WTC11 (cell line): ENCODE measurements around the genes AADACL4, HNRNPCL2, PRAMEF9, PRAMEF8 and PDPN.

GRCh38 chr1:12601249-12601621 lies 16.8 kb downstream of the DHRS3 start:
- PRO-cap, result no peak

- PRO-cap, result bidirectional peak, plus-strand start at chr1:12616684, minus-strand start at chr1:12616621; bidirectional peak, plus-strand start at chr1:12616917, minus-strand start at chr1:12616768
These were observed 1.4 kb downstream of the DHRS3 start for GRCh38 chr1:12616493-12617105.

DNA sequence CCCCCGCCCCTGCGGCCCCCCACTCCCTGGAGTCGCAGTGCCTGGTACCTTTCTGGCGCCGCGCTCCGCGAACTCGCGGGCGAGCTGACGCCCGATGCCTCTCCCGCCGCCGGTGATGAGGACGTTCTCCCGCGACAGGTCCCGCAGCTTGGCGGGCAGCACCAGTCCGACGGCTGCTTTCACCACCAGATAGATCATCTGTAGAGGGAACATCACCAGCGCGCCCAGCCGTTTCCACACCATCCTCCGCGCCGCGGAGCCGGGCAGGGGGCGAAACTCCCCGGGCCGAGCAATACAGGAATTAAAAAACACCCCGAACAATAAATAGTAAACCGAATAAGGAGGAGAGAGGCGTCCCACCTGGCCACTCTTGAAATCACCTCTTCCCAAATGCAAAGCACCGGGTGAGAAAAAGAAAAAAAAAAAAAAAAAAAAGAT lies 885 bp downstream of the DHRS3 start:
- PRO-cap, result bidirectional peak, plus-strand start at position 161 of the sequence, minus-strand start at position 202 of the sequence

DNA sequence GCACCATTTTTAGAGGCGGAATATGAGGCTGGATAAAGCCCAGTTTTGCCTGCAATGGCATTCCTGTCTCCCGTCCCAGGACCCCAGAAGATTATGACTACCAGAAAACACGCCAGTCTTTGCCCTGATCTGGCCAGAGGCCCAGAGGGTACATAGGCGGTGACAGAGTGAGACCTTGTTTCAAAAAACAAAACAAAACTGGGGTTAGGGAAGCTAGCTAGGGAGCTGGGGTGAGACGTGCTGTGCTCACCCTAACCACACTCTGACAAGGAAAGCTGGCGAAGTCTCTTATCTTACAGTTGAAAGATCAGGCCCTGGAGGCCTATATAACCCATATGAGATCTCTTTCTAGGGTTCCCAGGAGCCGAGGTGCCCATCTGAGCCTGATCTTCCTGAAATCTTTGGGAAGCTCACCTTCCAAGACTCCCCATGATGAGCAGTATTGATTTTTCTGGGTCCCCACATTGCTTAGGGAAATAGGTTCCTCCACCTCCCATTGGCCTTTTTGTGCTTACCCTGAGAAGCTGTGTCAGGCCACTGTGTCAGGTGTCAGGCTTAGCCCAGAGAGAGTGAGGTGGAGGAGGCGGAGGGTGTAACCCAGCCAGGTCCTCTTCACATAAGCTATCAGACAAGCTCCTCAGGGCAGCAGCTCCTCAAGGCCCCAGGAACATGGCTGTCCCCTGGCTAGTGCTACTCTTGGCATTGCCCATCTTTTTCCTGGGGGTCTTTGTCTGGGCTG lies at the start of gene AADACL4:
Gene AADACL4 (plus strand): TSS at position 208 of the 739 bp plus-strand sequence.
- PRO-cap, result no peak

DNA sequence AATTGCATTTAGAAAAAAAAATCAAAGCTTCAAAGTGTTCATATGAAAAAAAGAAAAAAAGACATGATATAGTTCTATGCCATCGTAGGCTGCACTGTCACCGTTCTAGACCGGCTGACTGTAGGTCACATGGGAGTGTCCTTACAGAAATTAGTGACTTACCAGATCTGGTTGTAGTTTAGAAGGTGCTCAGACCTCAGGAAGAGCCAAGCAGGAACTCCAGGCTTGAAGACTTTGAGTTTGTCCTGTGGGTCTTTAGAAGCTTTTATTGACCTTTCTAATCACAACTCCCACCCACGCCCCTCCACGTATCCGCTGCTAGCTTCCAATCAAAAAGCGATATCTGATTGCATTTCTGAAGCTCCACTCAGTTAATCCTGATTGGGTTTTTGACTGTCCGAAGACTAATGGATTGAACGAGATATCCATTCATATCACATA lies at the start of gene HNRNPCL2:
Gene HNRNPCL2 (minus strand): TSS at position 224 of the 441 bp plus-strand sequence.
- PRO-cap, result no peak

GRCh38 chr1:13171647-13172053 lies at the start of gene PRAMEF9:
Gene PRAMEF9 (plus strand): TSS chr1:13171848.
- PRO-cap, result no peak

DNA sequence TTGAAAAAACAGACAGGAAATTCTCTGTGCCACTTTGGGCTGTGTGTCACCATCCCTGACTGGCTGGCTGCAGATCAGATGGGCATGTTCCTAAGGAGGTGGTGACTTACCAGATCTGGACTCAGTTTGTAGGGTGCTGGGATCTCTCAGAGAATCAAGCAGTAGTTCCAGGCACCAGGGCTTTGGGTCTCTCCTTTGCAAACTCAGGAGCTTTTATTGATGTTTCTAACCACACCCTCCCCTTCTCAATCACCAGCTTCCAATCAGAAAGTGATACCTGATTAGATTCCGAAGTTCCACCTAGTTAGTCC lies at the start of gene PRAMEF8:
Gene PRAMEF8 (minus strand): TSS at position 151 of the 311 bp plus-strand sequence.
- PRO-cap, result no peak

DNA sequence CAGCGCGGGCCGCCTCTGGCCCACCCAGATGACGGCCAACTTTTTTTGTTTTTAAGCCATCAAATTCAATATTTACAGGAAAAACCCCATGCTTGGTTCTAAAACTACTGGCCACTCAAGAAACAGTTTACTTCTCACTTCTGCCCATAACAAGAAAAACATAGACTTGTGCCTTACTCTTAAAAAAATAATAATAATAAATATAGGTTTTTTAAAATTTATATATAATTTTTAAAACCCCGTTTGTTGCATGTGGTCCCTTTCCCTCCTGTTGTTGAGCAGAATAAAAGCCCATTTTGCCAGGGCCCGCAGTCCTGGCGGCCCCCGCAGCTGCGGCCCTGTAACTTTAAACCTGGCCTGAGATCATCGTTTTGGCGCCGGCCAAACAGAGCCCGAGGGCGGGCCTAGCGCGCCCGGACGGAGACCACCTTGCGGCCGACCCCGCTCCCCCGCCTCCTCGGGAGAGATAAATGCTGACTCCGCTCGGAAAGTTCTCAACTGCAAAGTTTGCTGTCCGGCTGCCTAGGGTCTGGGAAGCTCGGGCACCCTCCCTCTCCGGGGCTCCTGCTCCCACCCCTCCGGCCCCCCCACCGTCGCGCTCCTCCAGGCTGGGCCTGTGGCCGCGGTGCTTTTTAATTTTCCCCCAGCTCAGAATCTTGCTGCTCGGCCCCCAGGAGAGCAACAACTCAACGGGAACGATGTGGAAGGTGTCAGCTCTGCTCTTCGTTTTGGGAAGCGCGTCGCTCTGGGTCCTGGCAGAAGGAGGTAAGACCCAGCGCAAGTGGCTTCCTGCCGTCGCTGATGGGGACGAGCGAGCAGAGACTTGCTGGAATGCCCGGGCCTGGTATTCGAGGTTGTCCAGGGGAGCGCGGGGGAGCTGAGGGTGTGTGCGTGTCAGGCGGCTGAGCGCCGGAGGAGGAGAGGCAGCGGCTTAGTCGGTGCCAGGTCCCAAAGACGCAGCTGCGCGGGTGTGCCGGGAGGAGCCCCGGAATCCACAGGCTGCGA lies at the start of gene PDPN:
Gene PDPN (plus strand): TSS at position 497 of the 1,005 bp plus-strand sequence.
- PRO-cap, result bidirectional peak, plus-strand start at position 497 of the sequence, minus-strand start at position 285 of the sequence; bidirectional peak, plus-strand start at position 932 of the sequence, minus-strand start at position 925 of the sequence

- PRO-cap, result no peak
These were observed 36.3 kb downstream of the PDPN start for GRCh38 chr1:13619781-13620550.

GRCh38 chr1:13699347-13699877 lies 576 bp upstream of the PRDM2 start:
- PRO-cap, result no peak

DNA sequence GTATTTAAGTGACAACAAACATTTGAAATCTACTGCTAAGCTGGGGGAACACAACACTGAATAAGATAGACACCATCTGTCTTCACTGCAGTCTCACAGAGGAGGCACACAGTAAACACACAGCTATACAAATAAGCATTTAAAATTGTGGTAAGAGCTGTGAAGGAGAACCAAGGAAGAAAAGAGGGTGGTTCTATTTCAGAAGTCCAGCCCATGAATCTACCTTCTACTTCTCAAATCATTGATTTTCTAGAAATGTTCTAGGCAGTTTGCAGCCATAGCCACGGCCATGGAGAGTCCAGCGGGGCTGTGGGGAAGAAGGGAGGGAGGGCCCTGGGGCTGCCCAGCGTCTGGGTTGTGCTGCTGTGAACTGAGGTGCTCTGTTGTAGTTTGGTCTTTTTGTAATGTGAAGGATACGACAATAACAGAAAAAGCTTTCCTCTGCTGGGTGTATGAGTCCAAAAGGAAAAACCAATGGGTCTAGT lies 28.2 kb downstream of the PRDM2 start:
- PRO-cap, result no peak

DNA sequence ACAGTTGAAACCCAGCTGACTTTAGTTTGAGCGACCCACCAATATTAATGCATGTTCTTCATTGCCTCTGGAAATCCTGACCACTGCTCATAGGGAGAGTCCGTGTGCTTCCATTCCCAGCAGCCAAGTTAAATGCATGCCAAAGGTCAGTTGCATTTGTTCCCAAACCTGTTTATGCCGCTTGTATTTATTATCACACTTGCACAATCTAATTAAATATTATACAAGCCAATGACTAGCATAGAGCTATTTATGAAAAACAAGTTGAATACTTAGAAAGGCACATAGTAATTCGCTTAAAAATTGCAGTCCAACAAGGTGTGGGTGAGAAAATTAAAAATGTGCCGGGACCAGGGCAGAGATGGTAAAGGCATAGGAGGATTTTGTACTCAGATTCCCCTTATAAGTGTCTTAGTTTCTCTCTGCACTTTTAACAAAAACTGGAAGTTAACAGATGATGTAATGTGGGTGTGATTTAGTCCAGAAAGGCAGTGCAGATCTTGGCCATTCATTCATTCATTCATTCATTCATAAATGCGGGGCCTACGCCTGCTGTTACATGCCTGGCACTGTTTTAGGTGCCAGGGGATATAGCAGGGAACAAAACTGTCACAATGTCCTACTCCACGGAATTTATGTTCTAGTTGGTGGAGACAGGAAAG lies 99.7 kb downstream of the PRDM2 start:
- PRO-cap, result no peak

GRCh38 chr1:13916254-13916888 lies 216.4 kb downstream of the PRDM2 start:
- PRO-cap, result no peak

GRCh38 chr1:14223602-14224346 lies 374.7 kb upstream of the KAZN start:
- PRO-cap, result no peak

DNA sequence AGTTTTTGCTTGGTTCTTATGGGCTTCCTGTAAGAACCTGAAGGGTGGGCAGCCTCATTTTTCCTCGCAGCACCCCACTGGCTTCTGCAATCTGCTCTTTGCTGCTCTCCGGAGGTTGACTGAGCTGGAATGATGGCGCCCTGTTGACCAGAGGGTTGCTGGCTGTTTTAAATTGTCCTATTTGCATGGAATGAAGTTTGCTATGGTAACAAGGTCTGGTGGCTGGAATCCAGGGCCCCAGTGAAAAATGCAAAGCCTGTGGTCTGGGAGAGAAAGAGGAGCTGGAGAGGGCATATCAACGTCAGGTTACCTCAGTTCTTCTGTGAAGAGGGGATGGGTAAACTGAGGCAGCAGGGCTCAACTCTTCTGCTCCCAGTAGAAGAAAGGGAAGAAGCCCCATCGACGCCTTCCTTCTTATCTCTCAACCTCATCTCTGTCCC lies 881 bp upstream of the KAZN start:
- PRO-cap, result bidirectional peak, plus-strand start at position 268 of the sequence, minus-strand start at position 121 of the sequence

GRCh38 chr1:14833518-14833927 lies 235.0 kb downstream of the KAZN start:
- PRO-cap, result no peak

GRCh38 chr1:15210583-15211119 lies 36.4 kb upstream of the FHAD1 start:
- PRO-cap, result no peak

DNA sequence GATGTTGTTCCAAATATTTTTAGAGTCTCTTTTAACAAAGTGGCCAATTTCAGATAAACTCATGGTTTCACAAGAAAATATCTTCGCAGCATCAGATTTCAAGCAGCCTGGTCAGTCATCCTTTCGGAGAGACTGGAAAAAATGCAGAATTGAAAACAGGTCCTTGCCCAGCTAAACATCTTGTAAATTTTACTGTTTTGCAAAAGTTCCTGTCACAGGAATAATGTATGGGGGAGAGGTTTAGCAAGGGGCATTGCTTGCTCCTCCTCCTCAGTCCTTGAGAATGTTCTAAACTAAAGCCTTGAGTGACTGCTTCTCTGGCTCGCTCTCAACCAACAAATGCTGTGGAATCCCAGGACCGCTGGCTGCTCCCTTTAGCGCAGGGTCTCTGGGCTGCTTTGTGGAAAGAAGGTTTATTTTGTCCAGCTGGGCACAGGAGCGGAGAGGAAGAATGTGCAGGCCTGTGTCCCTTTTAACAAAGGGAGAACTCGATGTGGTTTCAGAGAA lies 33.7 kb upstream of the FHAD1 start:
- PRO-cap, result no peak

DNA sequence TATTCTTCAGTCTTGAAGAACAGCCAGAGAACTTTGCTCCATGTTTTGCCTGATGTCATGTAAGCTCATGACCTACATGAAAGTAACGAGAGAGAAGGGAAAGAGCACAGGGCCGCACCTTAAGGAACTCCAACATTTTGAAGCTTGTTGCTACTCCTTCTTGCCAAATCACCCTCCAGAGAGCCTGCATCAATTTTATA lies 78.0 kb upstream of the EFHD2 start:
- PRO-cap, result no peak

DNA sequence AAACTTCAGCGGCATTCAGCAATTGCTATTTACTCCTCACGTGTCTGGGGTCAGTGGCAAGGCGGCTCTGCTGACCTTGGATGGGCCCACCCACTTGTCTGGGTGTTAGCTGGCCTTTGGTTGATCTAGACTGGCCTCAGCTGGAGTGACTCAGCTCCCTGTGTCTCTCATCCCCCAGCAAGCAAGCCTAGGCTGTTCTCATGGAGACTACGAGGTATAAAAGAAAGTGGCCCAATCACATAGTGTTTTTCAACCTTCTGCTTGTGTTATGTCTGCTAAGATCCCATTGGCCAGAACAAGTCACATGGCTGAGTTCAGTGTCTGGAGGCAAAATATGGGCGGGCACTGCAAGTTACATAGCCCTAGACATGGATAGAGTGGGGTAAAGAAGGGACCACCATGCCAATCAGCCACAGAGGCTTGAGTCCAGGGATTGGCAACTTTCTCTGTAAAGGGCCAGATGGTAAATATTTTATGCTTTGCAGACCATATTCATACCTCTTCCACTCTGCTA lies 69.3 kb upstream of the EFHD2 start:
- PRO-cap, result no peak